Mammary microvascular endothelial cell (primary cell): ENCODE data around the genes ZNF154, ZNF552, ZNF256, ZNF606 and ZNF8.

DNA sequence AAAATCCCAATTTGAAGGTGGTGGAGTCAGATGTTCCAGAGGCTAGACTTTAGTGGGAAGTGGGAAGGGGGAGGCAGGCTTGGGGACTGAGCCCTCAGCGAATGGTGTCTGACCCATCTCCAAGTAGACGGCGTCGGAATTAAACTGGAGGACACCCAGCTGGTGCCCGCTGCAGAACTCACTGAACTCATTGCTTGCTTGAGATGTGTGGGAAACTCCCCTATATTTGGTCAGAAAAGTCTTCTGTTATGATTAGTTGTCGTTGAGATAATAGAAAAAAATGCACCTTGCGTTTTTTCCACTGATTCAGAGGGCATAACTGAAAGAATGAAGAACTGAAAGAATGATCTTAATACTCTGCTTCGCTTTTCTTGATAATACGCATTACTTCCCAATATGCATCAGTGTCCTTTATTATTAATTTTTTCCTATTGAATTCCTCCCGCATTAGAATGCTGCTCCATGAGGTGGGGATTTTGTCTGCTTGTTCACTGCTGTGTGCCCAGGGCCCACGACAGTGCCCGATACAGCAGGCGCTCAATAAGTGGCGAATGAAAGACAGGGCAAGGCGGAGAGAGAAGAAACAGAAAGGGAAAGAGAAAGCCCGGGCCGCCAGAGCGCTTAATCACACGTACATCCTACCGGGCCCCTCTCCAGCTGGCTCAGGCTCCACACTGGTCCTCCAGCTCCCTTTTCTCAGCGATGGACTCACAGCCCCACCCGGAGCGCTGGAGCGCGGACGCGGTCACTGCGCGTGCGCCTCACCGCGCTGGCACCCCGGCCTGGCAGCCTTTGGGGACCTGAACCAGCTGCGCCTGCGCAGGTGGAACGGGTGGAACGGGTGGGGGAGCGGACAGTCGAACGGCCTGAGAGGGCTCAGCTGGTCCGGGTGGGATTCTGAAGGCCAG is 611 bp upstream of the ZNF583 start:
- RAMPAGE, long total RNA, result no peak

DNA sequence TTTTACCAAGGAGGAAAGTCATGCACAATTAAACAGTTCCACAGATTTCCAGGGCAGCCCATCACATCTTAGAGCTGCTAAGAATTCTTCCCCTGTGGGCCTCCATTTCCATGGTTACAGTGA is 680 bp downstream of the ZNF667 start:
- RAMPAGE, long total RNA, result no peak

GRCh38 chr19:56795363-56795718 is 45.2 kb downstream of the PEG3 start:
- RAMPAGE, long total RNA, result no peak

DNA sequence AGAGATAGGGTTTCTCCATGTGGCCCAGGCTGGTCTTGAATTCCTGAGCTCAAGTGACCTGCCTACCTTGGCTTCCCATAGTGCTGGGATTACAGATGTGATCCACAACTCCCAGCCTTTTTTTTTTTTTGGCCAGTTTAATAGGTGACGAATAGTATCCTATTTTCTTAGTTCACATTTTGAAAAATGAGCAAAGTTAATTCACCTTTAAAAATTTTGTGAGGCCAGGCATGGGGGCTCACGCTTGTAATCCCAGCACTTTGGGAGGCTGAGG is 50.5 kb upstream of the PEG3 start:
- RAMPAGE, long total RNA, result no peak

GRCh38 chr19:56973577-56974105 is 133.1 kb upstream of the PEG3 start:
- RAMPAGE, long total RNA, result no peak

- RAMPAGE, long total RNA, result no peak
Measured at GRCh38 chr19:56994156-56995028, 125.4 kb upstream of the USP29 start.

GRCh38 chr19:57308068-57308707 is 12.1 kb upstream of the ZNF543 start:
- RAMPAGE, long total RNA, result no peak

DNA sequence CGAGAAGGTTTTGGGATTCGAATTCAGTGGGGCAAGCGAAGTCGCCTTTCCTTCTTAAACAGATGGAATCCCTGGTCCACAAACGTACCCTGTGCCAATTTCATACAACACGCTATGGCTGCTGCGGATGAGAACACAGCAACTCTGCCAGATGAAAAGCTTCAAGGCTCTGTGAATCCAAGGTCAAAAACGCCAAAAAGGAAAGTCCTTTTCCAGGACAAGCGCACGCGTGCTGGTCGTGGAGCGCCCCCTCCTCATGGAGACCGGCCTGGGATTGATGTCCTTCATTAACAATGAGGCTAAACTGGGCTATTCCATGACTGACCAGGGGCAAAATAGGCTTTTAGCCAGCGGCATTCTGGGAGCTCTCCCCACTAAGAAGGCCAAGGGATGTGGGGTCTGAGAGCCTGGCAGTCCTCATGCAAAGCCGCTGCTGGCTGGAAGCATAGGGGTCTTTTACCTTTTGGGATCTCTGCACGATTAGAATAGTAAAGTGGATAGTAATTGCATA is 4.0 kb upstream of the ZSCAN4 start:
- RAMPAGE, long total RNA, result no peak

DNA sequence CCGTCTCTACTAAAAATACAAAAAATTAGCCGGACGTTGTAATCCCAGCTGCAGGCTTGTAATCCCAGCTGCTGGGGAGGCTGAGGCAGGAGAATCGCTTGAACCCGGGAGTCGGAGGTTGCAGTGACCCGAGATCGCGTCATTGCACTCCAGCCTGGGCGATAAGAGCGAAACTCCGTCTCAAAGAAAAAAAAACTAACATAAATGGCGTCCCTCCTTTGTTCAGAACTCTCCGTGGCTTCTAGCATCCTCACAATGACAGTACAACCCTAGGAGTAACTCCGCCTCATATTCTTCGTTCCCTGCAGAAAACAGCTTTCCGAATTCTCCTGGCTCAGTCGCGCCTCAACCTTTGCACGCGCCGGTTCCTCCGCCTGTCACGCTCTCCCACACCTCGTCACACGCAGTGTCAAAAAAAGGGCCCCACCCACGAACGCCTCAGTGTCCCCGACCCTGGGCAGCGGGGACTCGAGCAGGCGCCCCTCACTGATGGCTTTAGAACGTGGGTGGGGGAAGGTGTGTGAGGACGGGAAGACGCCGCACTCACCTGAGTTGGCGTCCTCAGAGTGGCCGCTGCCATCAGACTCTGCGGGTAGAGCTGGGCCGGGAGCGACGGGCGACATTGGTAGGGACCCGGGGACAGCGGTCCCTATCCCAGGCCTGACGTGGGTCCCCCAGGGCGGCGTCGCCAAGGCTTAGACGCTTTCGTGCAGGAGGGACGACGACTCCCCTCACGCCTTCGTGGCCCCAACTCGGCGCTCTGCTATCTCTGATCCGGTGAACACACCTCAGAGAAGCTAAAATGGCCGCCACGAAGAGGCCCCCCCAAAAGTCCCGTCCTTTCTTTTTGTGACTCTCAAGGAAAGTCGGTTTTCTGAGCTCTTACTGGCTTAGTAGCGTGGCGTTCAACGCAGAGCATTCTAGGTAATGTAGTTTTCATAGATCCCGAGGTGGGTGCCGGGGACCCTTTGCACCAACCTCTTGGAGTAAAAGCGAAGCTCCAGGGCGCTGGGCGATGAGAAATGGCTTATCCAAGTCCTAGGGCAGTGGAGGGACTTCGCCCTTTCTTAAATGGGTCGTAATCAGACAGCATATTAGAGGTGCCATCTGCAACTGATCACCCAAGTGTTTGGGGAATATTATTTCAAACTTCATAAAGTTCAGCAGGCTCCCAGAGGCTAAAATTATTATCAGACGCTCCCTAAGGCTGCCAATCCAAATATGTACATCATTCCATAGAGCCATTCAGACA is at the start of gene ZNF154:
ZNF154 (minus strand) TSS at position 813 of the 1,252 bp plus-strand sequence.
- RAMPAGE, long total RNA, result no peak

DNA sequence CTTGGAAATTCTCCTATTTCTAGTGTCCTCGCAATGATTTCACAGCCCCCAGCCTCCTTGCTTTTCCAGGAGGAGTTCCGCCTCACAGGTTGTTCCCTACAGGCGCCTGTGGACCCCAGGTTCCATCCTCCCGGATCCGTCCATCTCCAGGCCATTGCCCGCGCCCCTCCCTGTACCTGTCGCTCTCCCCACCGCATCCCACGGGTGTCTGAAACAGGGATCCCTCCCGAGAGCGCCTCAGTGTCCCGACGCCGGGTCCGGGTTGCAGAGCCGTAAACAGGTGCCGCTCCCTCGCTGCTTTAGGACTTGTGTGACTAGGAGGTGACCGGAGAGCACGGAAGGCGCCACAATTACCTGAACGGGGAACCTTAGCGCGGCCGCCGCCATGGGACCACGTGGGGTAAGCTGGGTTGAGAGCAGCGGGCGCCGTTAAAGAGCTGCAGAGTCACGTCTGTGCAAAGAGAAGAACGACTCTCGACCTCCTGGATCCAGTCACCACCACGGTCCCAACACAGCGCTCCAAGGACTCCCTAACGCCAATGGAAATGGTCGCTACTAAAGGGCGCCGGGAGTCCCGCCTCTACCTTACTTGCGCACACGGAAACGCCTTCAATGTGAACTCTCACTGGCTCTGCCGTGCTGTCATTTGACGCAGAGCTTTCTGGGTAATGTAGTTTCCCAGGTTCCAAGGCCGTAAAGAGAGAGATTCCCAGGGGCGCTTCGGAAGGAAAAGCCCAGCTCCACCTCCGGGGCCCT is at the start of gene ZNF552:
ZNF552 (minus strand) TSS at position 557 of the 756 bp plus-strand sequence.
- RAMPAGE, long total RNA, result start-site peak on the minus strand centred at position 544 of the sequence, 47 bp wide, 43 and 45 reads in 2 replicates

GRCh38 chr19:57828938-57829606 is 1.0 kb upstream of the ZNF587B start:
- RAMPAGE, long total RNA, result no peak

DNA sequence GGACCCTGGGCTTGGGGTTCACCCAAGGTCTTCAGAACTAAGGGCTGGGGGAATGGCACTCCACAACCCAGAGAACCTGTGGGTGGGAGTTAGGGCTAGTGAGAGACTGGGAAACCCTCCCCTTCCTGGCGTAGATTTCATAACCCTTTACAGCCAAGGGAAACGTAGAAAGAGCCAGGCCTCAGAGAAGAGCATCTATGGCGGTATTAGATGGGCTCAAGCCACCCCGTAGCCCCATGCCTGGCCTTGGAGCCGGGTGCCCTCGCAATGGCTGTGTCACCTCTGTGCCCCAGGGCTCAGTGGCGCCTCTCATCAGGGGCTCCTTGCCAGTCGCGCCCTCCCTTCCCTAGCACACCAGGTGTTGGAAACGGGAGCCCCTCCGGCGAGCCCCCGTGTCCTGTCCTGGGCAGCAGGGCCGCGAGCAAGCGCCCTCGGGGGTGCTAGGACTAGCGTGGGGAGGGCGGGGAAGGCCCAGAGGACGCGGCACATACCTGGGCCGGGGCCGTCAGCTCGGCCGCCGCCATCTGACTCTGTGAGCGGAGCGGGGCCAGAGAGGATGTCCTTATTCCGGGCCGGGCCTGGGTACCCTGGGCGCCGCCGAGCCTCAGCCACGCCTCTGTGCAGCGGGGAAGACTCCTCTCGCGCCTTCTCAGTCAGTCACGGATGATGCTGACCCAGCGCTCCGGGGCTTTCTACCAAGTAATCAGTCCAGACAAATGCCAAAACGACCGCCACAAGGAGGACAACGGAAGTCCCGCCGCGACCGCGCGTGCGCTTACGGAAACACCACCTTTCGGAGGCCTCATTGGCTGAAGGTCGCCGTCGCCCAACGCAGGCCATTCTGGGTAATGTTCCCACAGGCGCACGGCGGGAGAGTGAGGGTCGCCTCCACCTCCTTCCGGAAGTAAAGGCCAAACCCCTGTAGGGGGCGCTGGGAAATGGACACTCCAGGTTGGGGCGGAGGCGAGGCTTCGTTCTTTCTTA is at the start of gene ZNF256:
ZNF256 (minus strand) TSS at position 756 of the 984 bp plus-strand sequence.
- RAMPAGE, long total RNA, result no peak

GRCh38 chr19:58002633-58003000 is at the start of gene ZNF606:
ZNF606 (minus strand) TSS chr19:58002820.
- RAMPAGE, long total RNA, result no peak

GRCh38 chr19:58003001-58003769 is 565 bp upstream of the ZNF606 start:
- RAMPAGE, long total RNA, result no peak

- RAMPAGE, long total RNA, result no peak
Measured at GRCh38 chr19:58004456-58004933, 1.9 kb upstream of the ZNF606 start.

- RAMPAGE, long total RNA, result no peak
Measured at GRCh38 chr19:58098328-58099126, 496 bp upstream of the ZSCAN18 start.

DNA sequence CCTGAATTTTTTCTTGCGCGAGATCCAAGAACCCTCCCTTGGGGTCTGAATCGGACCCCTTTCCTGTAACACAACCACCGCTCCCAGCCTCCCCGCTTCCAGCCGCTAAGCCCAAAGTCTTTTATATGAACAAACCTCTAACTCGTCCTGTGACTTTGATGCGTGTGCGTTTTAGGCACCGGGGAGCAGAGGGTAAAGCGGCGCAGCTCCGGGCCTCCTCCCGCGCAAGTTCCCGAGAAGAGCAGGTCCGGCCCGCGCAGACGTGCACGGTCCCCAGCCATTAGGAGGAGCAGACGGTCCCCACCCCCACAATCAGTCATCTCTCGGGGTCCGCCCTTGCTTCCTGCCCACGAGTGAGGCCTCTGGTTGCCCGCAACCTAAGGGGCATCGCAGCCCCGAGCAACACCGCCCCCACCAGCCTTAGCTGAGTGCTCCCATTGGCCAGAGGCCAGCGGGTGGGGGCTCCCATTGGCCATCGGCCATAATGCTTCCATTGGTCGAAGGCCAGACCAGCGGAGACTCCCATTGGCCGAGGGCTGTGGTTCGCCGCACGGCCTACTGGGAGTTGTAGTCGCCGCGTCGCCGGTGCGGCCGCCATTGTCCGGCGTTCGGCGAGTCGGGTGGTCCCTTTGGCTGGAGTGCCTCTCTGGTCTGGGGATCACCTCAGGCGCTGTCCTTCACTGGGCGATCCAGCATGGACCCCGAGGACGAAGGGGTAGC is at the start of gene ZNF8:
ZNF8 (plus strand) TSS at position 568 of the 720 bp plus-strand sequence.
- RAMPAGE, long total RNA, result start-site peak on the minus strand centred at position 245 of the sequence, 102 bp wide, 18 and 45 reads in 2 replicates

GRCh38 chr19:58430054-58430551 is 9.8 kb downstream of the ZNF132 start:
- RAMPAGE, long total RNA, result no peak

DNA sequence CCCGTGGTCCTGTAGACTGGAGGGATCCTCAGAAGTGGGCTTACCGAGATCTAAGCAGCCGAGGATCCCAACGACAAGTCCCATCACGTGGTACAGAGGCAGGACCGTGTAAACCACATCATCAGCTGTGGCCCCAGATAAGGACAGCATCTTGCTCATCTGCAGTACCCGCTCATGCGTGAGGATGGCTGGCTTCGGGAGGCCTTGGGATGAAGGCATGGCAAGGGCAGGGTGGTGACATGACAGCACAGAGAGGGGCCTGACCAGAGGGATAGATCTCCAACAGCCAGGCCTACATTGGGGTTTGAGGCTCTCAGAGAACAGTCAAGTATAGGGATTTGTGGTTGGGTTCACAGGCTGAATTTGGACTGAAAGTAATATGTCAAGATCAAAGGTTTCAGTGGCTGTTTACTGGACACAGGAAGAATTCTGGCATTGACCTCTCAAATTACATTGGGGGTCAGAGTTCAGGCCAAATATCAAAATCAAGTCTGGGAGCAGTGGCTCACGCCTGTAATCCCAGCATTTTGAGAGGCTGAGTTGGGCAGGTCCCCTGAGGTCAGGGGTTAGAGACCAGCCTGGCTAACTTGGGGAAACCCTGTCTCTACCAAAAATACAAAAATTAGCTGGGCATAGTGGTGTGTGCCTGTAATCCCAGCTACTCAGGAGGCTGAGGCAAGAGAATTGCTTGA is 1.8 kb downstream of the SLC27A5 start:
- RAMPAGE, long total RNA, result no peak

GRCh38 chr19:58515627-58516107 is 3.9 kb upstream of the SLC27A5 start:
- RAMPAGE, long total RNA, result no peak